ENCODE results near the genes ARHGEF35, CTAGE8, OR2A1 and KRBA1.

DNA sequence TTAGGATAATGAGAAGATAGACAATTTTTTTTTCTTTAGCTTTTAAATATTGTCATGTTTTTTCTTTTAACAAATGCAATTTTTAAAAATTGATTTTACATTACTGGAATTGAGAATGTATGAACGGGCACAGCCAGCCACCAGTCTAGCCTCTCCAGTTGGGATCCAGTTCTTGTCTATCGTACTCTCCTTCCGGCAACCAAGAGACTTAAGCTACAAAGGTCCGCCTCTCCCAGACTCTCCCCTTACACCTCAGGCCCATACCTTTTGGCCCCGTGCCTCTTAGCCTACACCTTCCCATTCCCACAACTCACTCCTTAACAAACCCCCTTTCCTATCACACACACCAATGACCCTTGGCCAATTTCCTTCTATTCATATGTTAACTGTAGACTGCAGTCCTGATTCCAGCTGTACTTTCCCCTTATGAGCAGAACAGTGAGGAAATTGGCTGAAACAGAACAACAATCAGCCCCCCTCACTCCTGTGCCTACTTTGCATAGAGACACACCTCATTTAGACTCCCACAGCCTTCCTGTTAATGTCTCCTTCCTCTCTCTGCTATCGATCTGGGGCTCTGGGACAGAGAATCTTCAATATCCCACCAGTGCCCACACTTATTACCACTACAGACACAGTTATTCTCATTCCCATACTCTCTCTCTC lies 1.4 kb upstream of the TMEM139 start:
- RRBS = no CpG with 5 or more reads among the region's 6 CpGs

GRCh38 chr7:143388032-143388684 lies 7.0 kb downstream of the ZYX start:
- RRBS = no CpG with 5 or more reads among the region's 23 CpGs

GRCh38 chr7:143391769-143392865 lies 11.0 kb downstream of the ZYX start:
- RRBS = no CpG with 5 or more reads among the region's 20 CpGs

GRCh38 chr7:144004637-144005051 lies 4.5 kb downstream of the OR6B1 start:
- RRBS = no CpG with 5 or more reads among the region's 6 CpGs

GRCh38 chr7:144195432-144196066 lies at the start of gene ARHGEF35:
Gene ARHGEF35 (minus strand): TSS chr7:144195833.
- RRBS = no CpG with 5 or more reads among the region's 60 CpGs

DNA sequence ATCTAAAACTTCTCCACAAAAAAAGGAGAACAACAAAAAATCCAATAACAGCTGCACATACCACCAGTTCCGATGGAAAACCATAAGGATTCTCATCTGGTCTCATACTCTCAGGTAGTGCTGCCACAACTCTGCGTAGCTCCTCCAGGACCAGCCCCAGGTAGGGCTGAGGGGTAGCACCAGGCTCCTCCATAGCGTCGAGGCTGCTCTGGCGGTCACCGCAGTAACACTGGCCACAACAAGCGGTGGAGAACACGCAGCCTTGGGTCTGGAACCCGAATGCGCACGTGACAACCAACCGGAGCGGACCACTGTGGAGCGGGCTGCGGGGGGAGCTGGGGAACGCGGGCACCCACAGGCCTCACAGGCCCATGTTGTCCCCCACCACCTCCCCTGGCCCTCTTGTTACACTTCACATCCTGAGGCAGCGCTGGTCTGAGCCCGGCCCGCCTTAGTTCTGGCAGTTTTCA lies at the start of gene CTAGE8:
TSS of gene CTAGE8 (minus strand) at position 231 of the 470 bp plus-strand sequence.
- RRBS = no CpG with 5 or more reads among the region's 20 CpGs

DNA sequence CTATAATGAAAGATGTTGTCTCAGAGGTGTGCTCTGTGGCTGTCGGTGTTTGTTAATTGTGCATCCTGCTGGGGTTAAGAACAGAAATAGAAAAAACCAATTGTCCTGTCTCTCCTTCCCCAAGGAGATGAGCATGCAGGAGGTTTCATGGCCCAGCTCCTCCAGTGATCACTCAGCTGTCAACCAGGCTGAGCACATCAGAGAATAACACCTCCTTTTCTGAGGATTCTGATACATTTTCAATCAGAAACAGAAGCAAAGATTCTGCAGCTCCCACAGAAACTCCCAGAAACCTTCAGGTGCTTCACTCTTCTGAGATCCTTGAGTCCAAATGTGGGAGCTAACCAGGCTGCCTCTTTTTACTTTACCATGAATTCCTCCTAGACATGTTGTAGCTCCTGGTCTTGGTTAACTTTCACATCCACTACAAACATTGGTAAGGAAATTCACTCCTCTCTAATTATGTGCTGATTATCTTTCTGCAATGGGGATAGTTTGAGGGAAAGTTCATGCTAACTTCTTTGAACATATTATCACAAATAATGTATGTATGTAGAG lies at the start of gene OR2A1:
TSS of gene OR2A1 (plus strand) at position 308 of the 558 bp plus-strand sequence.
- RRBS = no CpG with 5 or more reads among the region's 1 CpG

- RRBS = no CpG with 5 or more reads among the region's 2 CpGs
These were observed 65.2 kb downstream of the PDIA4 start for GRCh38 chr7:148963025-148963489.

DNA sequence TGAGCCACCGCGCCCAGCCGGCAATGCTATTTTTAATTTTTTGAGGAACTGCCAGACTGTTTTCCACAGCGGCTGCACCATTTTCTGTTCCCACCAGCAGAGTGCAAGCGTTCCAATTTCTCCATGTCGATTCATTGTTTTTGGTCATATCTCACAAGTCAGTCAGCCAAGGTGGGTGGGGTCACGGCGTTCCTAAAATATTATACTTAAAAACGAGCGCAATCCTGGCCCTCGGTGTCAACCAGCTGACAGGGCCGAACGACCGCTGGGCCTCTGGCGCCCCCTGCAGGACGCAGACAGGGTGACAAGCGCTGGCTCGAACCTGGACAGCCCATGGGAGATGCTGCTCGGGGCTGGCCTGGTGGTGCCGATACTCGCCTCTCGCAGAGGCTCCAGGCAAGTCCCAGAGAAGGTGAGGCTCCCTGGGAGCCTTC lies 61.6 kb downstream of the PDIA4 start:
- RRBS = no CpG with 5 or more reads among the region's 22 CpGs

- RRBS = no CpG with 5 or more reads among the region's 3 CpGs
These were observed 16.7 kb upstream of the ZNF282 start for GRCh38 chr7:149178653-149178961.

DNA sequence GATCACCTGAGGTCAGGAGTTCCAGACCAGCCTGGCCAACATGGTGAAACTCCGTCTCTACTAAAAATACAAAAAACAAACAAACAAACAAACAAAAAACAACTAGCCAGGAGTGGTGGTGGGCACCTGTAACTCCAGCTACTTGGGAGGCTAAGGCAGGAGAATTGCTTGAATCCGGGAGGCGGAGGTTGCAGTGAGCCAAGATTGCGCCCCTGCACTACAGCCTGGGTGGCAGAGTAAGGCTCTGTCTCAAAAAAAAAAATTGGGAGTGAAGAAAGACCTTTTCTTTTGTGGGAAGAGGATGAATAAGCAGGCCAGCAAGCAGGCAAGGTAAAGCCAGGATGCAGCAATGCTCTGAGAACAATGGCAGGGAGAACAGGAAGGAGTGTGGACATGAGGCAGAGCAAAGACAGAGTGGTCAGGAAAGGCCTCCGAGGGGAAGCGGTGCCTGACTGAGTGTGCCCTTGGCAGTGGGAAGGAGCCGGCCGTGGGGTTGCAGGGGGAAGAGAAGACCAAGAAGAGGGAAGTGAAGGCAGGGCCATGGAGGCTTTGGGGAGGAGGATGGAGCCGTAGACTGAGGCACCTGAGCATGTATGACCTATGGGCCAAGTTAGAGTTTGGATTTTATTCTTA lies 22.0 kb upstream of the ZNF212 start:
- RRBS = no CpG with 5 or more reads among the region's 9 CpGs

GRCh38 chr7:149225858-149227184 lies 13.1 kb upstream of the ZNF212 start:
- RRBS = 86% methylated on average over 8 of the region's 42 CpGs

DNA sequence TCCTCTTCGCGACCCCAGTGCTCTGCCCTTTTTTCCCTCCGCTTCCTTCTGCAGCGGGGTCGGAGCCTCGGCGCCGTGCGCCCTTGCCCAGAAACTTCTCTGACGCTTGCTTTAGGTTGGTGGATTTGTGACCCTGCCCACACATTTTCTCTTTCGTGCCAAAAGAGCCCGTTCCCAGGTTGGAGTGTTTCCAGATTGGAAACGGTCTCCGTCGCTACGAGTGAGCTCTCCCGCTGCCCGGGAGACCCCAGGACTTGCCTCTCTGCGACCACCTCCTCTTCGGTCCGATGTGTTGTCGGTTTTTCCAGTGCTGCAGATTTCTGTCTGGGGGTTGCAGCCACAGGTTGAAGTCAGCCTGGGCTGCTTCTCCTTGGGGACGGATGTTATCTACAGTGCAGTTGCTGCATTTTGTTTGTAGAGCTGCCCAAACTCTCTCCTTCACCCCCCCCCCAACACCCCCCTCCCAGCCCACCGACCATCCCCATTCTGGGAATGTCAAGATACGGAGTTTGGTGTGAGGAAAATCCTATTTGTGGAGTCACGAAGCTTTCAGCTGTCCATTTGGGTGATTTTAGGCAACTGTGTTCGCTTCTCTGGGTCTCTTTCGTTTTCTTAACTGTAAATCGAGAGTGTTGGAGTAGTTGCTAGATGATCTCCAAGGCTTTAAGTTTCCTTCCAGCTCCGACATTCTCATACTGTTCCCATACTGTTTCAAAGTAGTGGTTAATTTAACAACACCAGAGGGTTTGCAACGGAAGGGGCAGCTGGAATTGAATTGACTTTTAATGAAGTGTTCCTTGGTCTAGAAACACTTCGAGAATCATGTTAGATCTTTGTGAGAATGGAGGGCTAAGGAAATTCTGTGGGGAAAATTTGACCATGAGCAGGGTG lies 736 bp downstream of the ZNF212 start:
- RRBS = no CpG with 5 or more reads among the region's 32 CpGs

DNA sequence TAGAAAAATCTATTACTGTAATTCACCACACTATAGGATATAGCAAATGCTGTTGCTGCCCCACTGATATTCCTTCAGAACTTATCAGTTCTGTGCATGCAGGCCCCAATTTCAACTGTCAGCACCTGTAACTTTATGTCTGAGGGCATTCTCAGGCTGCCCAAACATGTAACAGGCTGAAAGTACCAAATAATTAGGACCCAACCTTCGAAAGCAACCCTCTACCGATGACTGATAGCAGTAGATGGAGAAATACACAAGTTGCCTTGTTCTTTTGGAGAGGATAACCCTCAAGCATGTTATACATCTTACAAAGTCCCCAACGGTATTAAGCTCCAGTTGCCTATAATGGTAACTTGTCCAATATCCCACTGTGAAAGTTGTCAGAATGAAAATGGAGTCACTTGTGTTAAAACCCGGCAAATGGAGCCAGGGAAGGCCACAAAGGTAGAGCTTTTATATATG lies 66.8 kb upstream of the ZNF746 start:
- RRBS = no CpG with 5 or more reads among the region's 4 CpGs

- RRBS = no CpG with 5 or more reads among the region's 8 CpGs
These were observed 92.8 kb upstream of the ZNF746 start for GRCh38 chr7:149590113-149591150.

- RRBS = no CpG with 5 or more reads among the region's 22 CpGs
These were observed 89.0 kb upstream of the KRBA1 start for GRCh38 chr7:149625508-149626403.

DNA sequence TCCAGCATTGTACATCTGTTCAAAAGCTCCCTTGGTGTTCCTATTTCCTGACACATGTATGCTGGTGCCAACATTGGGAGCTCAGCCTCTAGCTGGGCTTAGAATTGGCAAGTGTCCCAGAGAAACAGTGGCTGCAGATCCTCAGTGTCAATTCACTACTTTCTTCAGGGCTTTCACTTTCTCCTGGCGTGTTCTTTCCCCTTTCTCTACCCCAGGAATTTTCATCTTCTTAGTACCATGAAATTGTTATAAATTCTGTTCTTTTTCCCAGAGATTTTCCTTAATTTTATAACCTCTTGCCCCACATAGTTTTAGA lies 44.4 kb upstream of the KRBA1 start:
- RRBS = no CpG with 5 or more reads among the region's 1 CpG

DNA sequence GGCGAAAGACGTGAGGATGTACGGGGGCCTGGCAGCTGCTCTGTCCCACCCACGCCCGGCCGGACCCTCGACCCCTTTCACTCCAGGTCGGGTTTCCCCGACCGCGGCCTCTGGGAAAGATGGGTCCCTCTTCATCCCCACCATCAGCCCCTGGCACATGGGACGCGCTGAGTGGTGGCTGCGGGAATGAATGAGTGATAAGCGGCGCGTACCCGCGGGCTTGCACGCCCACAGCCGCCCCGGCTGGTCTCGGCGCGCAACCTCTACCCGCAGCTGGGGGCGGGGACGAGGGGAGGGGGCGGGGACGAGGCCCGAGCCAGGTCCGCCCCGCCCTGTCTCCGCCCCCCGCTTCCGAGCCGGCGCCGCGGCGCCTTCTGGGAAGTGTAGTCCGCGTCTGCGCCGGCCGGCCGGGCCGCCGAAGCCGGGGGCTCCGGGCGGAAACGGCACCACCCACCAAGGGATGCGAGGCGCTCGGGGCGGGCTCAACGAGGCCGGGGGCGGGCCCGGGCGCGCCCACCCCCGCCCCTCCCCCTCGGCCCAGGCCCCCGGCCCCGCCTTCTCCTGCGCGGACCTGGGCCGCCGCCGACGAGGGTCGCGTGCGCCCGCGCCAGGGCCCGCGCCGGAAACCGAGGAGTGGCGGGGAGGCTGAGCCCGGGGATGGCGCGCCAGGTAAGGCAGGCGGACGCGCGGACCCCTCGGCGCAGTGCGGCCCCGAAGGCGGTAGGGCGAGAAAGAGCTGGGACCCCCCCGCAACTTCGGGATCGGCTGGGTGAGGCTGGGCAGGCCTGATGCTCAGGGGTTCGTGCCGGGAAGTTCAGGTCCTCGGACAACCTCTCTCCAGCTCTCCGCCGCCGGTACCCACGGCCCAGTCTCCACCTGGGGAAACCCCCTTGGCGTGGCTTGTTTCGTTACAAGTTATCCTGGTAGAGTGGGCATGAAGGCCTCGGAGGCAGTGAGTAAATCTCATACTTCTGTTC lies at the start of gene KRBA1:
TSS of gene KRBA1 (plus strand) at position 554 of the 977 bp plus-strand sequence.
- RRBS = 2% methylated on average over 38 of the region's 109 CpGs

GRCh38 chr7:149715729-149716402 lies 1.1 kb downstream of the KRBA1 start:
- RRBS = no CpG with 5 or more reads among the region's 5 CpGs

All from GM19239 (cell line).